Gastrocnemius medialis (tissue), 3 donors: ENCODE measurements around a stretch of chr21.

GRCh38 chr21:44907212-44907586, 13.5 kb downstream of the ITGB2 start:
- PRO-cap = no peak
- RAMPAGE, long total RNA, 3 experiments = no peak in any of the 3 experiments

GRCh38 chr21:44966614-44967161, 26.9 kb downstream of the SLX9 start:
- PRO-cap = no peak
- RAMPAGE, long total RNA, 3 experiments = no peak in any of the 3 experiments

DNA sequence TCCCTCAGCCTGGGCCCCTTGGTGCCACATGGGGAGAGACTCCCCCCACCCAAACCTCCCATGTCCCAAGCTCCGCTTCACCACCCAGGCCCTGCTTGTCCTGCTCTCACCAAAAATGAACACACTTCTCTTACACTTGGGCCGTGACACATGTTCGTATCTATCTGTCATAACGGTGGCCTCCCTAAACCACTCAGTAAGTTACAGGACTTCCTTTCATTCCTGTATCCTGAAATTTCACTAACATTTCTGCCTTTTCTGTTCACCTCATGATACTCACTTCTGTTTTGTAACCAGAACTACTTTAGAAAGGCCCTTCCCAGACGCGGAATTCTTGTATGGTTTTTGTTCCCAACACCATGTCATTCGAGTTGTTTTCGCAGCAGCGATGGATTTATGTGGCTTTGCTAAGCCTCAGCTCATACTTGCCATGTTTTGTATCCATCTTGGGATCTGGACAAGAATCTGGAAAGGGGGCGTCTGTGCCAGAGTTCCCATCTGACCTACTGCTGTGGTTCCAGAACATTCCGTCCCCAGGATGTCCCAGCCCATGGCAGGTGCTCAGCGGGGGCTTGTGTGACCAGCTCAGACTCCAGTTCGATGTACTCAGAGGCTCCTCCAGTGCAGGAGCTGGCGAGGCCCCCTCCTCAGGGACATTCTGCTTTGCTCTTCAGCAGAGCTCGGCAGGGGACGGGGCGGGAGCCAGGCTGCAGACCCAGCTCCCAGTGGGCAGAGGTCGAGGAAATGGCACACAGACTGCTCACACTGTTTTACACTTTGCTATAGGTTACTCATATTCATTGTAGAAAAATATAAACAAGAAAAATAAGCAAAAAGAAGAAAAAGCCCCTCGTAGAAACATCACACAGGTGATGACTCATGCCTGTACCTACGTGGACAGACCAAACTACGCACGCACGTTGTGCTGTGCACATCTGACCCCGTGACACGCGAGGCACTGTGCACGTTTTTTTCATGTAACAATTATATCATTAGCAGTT, 24.1 kb upstream of the ADARB1 start:
- PRO-cap = bidirectional peak, plus-strand start at position 656 of the sequence, minus-strand start at position 455 of the sequence; unidirectional peak, plus-strand start at position 998 of the sequence
- RAMPAGE, long total RNA, 3 experiments = no peak in any of the 3 experiments

GRCh38 chr21:45056352-45056881, 18.0 kb upstream of the ADARB1 start:
- PRO-cap = no peak
- RAMPAGE, long total RNA, 3 experiments = no peak in any of the 3 experiments

GRCh38 chr21:45073265-45074008, 943 bp upstream of the ADARB1 start:
- PRO-cap = unidirectional peak, plus-strand start at chr21:45073840; unidirectional peak, plus-strand start at chr21:45073866
- RAMPAGE, long total RNA, 3 experiments = no peak in any of the 3 experiments

GRCh38 chr21:45129363-45129802, 55.0 kb downstream of the ADARB1 start:
- PRO-cap = bidirectional peak, plus-strand start at chr21:45129546, minus-strand start at chr21:45129610
- RAMPAGE, long total RNA, 3 experiments = no peak in any of the 3 experiments

DNA sequence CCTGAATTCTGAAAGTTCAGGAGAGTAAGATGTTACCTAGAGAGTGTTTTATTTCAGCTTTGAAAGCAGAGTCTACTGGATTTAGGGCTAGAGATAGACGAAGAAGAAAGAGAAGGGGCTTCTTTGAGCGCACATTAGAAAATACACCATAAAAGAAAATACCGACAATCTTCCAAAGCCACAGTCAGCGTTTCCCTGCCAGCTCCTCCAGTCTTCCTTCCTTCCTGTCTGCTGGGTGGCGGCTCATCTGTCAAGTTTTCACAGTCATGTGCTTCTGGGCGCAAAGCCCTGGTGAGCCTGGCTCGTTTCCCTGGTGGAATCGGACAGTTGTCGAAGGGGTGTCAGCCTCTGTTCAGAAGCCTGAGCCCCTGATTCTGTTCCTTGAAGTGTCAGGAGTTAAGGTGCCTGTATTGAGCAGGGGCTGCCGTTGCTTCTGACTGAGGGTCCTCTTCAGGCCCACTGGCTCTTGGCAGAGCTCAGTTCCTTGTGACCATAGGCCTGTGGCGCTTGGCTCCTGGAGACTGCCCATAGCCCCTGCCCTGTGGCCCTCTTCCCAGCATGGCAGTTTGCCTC, 58.5 kb downstream of the ADARB1 start:
- PRO-cap = bidirectional peak, plus-strand start at position 319 of the sequence, minus-strand start at position 226 of the sequence
- RAMPAGE, long total RNA, 3 experiments = no peak in any of the 3 experiments

DNA sequence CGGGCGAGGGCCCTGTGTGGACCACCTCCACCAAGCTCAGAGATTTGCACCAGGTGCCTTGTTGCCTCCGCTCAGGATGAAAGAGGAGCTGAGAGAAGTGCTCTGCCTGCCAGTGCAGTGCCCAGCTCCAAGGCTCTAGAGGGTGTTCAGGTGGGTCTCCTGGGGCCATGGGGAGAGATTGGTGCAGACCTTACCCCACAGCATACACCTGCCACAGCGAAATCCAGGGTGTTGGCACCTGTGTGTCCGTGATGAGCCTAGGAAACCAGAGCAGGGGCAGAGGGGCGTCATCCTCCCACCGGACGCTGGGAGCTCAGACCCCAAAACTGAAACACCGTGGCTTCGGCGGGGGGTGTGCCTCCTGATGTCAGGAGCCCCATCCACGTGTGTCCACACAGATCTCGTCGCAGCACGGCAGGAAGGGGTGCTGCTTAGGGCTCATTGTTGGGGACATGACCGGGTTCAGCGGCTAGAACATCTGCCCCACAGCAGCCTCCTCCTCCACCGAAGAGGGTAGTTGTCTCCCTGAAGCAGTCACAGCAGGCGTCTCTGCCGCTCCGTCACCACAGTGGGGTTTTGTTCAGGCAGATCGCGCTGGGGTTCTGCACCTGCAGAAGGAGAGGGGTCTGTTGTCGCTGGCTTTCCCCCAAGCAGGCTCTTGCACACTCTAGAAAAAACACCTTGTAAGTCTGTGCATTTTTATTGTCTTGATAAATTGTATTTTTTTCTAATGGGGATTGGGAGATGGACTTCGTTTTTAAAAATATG, 64.1 kb downstream of the POFUT2 start:
- PRO-cap = no peak
- RAMPAGE, long total RNA, 3 experiments = no peak in any of the 3 experiments

- PRO-cap = no peak
- RAMPAGE, long total RNA, 3 experiments = no peak in any of the 3 experiments
These were observed 21.7 kb downstream of the POFUT2 start for GRCh38 chr21:45265785-45266511.

DNA sequence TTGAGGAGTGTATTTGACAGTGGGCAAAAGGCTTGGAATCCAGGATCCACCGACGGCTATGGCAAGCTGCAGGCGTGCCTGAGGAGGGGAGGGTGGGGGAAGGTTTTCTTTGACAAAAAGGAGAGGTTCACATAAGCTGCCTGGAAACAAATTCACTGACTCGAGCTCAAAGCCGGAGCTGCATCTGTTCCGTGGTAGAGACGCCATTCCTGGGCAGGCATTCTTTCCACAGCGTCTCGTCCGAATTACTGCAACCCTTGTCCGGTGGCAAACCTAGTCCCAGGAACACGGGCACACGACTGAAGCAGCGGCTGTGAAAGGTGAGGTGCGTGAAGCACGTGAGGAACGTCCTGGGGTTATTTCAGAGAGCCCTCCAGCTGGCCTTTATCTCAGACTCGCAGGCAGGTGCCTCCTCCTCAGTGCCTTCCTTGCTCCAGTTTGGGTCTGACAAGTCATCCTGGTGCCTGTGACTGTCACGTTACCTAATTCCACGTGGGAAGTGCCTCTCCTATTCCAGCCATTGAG, 9.2 kb downstream of the POFUT2 start:
- PRO-cap = no peak
- RAMPAGE, long total RNA, 3 experiments = no peak in any of the 3 experiments

- PRO-cap = no peak
- RAMPAGE, long total RNA, 3 experiments = no peak in any of the 3 experiments
These were observed 17.3 kb upstream of the POFUT2 start for GRCh38 chr21:45304995-45305346.

GRCh38 chr21:45328524-45329256, 41.0 kb upstream of the POFUT2 start:
- PRO-cap = no peak
- RAMPAGE, long total RNA, 3 experiments = no peak in any of the 3 experiments

GRCh38 chr21:45405493-45405764, 464 bp downstream of the COL18A1 start:
- PRO-cap = bidirectional peak, plus-strand start at chr21:45405662, minus-strand start at chr21:45405576
- RAMPAGE, long total RNA, 3 experiments = no peak in any of the 3 experiments

DNA sequence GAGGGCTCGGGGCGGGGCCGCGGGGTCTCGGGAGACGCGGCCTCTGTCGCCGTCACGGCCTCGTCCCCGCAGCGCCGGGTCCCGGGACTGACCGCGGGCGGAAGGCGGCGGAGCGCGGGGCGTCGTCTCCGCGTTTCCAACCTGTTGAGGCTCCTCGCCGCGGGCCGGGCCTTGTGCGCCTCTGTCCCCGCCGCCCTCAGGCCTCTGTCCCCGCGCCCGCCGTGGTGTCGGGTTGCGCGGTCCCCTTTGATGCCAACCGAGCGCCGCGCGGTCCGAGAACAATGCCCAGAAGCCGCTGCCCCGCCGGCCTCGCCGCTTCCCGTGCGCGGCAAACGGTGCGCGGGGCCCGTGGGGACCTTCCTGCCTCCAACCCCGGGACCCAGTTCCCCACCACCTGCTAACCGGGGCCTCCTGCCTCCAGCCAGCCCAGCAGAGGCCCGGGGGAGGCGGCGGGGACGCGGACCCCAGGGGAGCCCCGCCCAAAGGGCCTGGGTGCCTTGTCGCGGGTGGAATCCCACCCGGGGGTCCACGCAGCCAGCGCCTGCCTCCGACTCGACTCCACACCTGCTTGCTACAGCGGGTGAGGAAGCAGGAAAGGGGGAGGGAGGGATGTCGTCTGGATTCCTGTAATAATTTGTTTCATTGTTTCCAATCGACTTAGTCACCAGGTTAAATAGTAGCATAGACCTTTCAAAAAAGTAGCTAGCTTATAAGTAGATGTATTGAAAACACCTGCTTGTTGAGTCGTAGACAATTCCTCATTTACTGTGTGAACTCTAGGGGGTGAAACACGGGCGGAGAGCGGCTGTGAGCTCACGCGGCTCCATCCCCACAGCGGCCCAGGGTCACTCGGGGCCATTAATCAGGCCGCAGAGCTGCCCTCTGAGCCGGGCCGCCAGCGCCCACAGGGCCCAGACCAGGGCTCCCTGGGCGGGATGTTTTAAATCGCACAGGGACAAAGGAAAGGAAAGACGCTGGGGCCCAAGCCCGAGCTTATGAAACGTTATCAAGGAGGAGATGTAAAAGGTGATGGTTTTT, 1.1 kb downstream of the COL18A1 start:
- PRO-cap = no peak
- RAMPAGE, long total RNA, 3 experiments = no peak in any of the 3 experiments

GRCh38 chr21:45412677-45413244, 7.8 kb downstream of the COL18A1 start:
- PRO-cap = no peak
- RAMPAGE, long total RNA, 3 experiments = no peak in any of the 3 experiments

DNA sequence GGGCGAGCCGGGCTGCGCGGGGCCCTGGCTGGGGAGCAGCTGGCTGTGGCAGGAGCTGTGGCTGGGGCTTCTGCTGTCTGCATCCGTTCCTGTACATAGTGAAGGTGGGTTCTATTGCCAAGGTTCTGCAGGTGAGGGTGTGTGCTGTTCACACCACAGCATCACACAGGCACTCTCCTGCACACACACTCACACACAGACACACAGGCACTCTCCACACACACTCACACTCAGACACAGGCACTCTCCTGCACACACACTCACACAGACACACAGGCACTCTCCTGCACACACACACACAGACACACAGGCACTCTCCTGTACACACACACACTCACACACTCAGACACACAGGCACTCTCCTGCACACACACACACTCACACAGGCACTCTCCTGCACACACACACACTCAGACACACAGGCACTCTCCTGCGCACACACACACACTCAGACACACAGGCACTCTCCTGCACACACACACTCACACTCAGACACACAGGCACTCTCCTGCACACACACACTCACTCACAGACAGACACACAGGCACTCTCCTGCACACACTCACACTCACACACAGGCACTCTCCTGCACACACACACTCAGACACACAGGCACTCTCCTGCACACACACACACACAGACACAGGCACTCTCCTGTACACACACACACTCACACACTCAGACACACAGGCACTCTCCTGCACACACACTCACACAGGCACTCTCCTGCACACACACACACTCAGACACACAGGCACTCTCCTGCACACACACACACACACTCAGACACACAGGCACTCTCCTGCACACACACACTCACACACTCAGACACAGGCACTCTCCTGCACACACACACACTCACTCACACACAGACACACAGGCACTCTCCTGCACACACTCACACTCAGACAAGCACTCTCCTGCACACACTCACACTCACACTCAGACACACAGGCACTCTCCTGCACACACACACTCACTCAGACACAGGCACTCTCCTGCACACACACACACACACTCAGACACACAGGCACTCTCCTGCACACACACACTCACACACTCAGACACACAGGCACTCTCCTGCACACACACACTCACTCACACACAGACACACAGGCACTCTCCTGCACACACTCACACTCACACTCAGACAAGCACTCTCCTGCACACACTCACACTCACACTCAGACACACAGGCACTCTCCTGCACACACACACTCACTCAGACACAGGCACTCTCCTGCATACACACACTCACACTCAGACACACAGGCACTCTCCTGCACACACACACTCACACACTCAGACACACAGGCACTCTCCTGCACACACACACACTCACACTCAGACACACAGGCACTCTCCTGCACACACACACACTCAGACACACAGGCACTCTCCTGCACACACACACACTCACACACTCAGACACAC, 32.5 kb downstream of the COL18A1 start:
- PRO-cap = no peak
- RAMPAGE, long total RNA, 3 experiments = no peak in any of the 3 experiments

- PRO-cap = unidirectional peak, plus-strand start at chr21:45541924
- RAMPAGE, long total RNA, 3 experiments = no peak in any of the 3 experiments
These were observed 616 bp downstream of the SLC19A1 start for GRCh38 chr21:45541400-45542247.

DNA sequence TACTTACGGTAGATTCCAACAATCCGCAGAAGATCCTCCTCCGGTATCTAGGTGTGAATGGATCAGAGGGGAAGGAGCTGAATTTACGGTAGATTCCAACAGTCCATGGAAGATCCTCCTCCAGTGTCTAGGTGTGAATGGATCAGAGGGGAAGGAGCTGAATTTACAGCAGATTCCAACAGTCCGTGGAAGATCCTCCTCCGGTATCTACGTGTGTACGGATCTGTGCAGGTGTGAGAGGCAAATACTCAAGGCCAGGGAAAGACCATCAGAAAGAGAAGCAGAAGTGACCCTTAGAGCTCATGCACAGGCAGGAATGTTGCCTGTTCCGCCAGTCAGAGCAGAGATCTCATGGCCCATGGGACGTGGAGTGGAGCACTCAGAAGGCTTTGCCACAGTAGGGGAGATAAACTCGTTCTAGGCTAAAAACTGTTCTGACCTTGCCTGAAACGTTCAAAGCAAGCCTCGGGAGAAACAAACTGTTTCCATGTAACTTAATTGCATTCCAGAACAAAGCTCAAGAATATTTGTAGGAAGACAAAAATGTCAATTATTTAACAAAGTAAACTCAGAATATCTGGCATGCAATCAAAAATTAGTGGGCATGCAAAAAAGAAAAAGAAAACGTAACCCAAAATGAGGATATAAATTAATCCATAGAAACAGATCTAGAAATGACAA, 20.6 kb upstream of the SLC19A1 start:
- PRO-cap = no peak
- RAMPAGE, long total RNA, 3 experiments = no peak in any of the 3 experiments

GRCh38 chr21:45593324-45593949, 50.1 kb upstream of the PCBP3 start:
- PRO-cap = no peak
- RAMPAGE, long total RNA, 3 experiments = no peak in any of the 3 experiments

DNA sequence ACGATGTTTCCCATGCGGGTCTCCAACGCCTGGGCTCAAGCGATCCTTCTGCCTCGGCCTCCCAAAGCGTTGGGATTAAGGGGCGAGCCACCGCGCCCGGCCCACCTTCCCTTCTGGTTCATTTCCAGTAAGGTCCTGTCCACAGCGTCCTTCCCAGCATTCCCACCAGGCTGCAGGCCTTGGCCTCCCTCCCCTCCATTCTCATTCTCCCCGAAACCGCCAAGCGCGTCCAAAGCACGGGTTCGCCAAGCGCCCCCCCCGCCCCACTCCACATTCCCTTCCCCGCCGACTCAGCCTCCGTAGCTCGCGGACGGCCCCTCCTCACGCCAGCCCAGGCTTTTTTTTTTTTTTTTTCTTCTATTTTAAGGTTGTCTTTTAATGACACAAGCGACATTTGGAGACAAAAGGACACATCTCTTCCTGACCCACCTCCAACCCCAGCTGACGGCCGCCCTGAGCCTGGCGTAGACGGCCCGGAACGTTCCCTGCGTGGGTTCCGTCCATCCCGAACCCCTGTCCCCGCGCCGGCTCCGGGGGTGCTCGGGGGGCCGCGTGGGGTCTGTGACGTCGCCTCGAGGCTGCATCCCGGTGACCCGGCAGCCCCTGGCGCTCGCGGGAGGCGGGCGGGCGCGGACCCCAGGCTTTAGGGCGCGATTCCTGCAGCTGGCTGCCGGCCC, 1.7 kb upstream of the PCBP3 start:
- PRO-cap = no peak
- RAMPAGE, long total RNA, 3 experiments = no peak in any of the 3 experiments